Peyer's patch (tissue), 4 donors: ENCODE measurements around the genes MYLK2 and EFCAB8.

- PRO-cap: no peak
- RAMPAGE, long total RNA, 4 experiments: no peak in any of the 4 experiments
Measured at GRCh38 chr20:31818921-31819593, at the start of gene MYLK2. Gene MYLK2 (plus strand): TSS chr20:31819356.

DNA sequence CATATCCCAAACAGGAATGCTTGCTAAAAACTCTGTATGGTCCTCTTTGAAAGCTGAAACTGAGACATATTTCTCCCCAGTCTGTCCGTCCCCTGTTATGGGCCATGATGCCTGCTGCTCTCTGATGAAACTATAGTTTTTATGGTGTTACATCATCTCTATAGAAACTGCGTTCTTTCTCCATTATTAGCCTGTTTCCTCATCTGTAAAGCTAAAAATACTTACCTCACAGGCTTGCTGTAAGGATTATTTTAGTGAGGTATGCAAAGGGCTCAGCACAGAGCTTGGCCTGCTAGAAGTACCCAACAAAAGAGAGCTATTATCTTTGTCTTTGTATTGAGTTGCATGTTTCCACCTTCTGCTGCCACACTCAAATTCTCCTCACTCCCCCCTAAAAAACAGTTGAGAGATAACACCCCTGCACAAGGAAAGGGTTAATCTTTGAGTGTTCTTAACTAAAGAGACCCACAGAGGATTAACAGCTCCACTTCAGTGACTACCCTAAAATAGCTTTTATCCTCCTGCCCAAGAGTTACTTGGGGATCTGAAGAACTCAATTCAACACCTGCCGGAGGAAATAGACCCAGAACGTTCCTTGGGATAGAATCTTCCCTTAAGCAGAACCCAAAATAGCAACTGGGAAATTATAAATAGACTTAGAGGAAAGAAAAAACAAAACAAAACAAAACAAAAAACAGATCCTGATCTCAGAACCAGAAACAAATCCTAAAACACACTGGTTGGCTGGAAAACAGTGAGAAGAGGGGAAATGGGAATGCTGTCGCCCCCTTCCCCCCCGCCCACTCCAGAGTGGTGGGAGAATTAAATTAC lies 1.9 kb downstream of the PLAGL2 start:
- PRO-cap: unidirectional peak, minus-strand start at position 99 of the sequence; unidirectional peak, minus-strand start at position 132 of the sequence
- RAMPAGE, long total RNA, 4 experiments: start-site peak on the minus strand in 1 of 4 experiments, centred at position 78 of the sequence, 9 reads per replicate

DNA sequence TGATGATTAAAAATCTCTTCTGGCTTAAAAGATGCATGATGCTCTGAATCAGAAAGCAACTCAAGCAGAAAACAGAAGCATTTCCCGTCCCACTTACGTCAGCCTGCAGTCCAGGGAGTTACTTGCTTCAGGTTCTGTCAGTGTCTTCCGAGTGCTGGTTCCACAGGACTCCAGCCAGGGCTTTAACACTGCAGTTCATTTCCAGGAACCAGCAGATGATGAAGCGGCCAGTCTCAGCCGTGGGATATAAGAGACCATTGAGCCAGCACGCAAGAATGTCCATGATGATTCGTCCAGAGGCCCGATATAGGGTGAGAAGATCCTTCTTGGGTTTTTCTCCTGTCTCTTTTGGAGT lies 30.8 kb upstream of the ASXL1 start:
- PRO-cap: no peak
- RAMPAGE, long total RNA, 4 experiments: no peak in any of the 4 experiments

GRCh38 chr20:32360082-32360558 lies 2.0 kb downstream of the ASXL1 start:
- PRO-cap: no peak
- RAMPAGE, long total RNA, 4 experiments: no peak in any of the 4 experiments

DNA sequence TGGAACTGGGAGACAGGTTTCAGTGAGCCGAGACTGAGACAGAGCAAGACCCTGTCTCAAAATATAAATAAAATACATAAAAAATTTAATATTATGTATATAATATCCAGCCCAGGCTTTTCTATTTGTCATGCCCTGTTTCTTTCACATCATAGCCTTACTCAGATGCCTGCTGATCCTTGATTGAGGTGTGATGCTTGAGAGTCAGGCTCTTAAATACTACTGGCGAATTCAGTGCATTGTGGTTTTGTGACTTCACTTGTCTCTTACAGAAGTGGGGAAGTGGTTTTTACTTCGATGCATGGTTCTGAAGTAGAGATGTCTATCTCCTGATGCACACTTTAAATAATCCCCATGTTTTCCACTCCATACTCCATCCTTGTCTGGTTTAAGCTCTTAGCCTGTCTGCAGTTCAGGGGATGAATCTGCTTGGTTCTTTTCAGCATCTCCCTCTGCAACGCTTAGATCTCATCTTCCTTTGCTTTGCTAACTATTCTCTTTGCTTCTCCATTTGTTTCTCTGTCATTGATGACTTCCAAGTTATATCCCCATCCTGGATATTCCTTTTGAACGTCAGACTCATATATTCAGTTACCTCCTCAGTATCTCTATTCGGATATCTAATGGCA lies 29.2 kb downstream of the ASXL1 start:
- PRO-cap: no peak
- RAMPAGE, long total RNA, 4 experiments: no peak in any of the 4 experiments

DNA sequence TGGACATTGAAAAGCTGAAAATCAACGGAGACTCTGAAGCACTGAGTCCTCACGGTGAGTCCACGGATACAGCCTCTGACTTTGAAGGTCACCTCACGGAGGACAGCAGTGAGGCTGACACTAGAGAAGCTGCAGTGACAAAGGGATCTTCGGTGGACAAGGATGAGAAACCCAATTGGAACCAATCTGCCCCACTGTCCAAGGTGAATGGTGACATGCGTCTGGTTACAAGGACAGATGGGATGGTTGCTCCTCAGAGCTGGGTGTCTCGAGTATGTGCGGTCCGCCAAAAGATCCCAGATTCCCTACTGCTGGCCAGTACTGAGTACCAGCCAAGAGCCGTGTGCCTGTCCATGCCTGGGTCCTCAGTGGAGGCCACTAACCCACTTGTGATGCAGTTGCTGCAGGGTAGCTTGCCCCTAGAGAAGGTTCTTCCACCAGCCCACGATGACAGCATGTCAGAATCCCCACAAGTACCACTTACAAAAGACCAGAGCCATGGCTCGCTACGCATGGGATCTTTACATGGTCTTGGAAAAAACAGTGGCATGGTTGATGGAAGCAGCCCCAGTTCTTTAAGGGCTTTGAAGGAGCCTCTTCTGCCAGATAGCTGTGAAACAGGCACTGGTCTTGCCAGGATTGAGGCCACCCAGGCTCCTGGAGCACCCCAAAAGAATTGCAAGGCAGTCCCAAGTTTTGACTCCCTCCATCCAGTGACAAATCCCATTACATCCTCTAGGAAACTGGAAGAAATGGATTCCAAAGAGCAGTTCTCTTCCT lies 77.7 kb downstream of the ASXL1 start:
- PRO-cap: no peak
- RAMPAGE, long total RNA, 4 experiments: no peak in any of the 4 experiments

DNA sequence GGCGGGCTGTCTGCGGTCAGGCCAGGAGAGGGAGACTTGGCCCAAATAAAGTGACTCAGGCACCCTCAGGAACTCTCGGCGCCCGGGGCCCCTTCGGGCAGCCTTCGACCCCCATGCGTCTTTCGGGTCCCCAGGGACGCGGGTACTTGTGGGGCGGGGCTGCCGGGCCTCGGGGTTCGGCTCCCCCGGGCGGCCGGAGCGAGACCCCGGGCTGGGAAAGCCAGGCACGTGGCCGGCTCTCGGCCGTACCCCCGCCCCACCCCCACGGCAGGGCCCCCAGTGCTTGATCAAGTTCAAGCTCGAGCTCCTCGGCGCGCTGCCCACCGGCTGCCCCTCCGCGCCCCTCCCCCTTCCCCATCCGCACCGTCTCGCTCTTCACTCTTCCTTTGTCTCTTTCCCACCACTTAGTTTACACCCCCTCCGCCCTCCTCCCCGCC lies 101.1 kb downstream of the NOL4L start:
- PRO-cap: no peak
- RAMPAGE, long total RNA, 4 experiments: no peak in any of the 4 experiments

DNA sequence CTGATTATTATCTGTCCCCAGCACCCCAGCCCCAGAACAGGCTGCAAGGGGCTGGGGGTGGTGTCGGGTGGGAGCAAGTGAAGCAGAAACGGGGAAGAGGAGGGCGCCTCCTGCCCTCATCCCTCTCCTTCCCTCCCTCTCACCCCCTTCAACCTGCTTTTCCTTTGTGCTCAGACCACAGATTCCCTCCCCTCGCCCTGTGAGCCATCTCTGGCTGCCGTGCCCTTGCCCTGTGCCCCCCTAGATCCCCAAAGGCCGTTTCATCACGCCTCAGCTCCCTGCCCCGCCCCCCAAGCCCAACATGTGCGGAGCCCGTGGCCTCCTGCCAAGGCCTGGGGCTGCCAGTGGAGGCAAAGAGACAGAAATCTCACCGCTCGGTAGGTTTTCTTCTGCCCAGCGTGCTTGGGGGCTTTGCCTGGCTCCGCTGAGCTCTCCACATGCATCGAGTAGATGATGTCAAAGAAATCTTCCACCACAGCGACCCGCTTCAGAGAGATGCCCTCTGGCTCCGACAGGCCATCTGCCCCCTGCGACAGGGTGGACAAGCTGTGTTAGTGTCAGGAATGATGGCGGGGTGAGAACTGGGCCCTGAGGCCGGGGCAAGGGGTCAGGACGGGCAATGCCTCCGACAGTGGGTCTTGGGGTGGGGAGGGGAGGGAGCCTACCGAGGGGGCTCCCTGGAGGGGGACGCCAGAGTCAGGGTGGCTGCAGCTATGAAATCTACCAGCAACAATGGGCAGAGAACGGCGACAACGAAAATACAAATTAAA lies 57.6 kb downstream of the NOL4L start:
- PRO-cap: no peak
- RAMPAGE, long total RNA, 4 experiments: no peak in any of the 4 experiments

- PRO-cap: bidirectional peak, plus-strand start at chr20:32537107, minus-strand start at chr20:32536921
- RAMPAGE, long total RNA, 4 experiments: no peak in any of the 4 experiments
Measured at GRCh38 chr20:32536809-32537786, 48.0 kb downstream of the NOL4L start.

DNA sequence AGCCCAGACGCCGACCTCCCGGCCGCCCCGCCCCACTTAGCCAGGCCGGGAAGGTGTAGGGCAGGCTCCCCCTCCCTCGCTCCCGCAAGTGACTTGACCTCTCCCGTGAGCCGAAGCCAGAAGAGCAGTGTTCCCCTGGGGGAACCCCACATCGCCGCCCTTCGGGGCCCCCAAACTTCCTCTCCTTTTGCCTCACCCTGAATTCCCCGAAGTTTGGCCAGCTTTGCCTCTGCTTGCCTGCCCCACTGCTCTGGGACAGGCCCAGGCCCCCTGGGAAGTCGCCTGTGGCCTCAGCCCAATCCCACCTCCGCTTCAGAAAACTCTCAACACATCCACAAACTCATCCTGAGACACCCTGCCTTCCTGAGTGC lies 527 bp upstream of the NOL4L start:
- PRO-cap: no peak
- RAMPAGE, long total RNA, 4 experiments: no peak in any of the 4 experiments

DNA sequence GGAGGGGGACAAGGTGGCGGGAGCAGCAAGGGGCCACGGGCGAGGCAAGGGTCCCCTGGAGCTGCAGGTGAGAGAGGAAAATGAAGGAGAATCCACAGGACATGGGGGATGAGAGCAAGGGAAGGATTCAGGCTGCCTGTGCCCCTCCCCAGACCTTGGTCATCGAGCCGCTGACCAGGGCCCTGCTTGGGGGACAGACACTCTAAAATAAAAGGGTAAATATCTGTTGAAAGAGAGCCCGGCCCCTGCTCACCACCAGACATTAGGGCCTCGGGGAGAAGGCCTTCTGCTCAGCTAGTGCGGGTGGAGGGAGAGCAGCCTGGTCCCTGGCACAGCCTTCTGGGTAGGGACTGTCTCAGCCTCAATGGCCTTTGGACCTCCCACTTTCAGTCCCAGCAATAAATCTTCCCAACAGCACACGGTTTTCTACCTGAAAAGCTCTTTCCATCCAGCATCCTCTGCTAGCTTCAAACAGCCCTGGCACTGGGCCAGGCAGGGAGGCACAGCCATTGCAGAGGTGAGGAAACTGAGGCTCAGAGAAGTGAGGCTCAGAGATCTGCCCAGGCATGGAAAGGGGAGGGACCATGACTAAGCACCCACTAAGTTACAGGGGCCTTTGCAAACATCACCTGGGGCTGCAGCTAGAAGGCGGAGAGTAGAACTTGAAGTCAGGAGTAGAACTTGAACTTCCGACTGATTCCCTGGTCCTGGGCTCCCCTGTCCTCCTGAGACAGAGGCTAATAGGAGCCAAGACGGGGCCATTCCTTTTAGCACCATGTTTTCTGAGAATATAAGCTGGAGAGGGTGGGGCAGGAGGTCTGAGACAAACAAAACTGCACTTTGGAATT lies 43.8 kb upstream of the NOL4L start:
- PRO-cap: no peak
- RAMPAGE, long total RNA, 4 experiments: no peak in any of the 4 experiments

GRCh38 chr20:32632272-32633203 lies 41.2 kb downstream of the C20orf203 start:
- PRO-cap: no peak
- RAMPAGE, long total RNA, 4 experiments: no peak in any of the 4 experiments

GRCh38 chr20:32796111-32797116 lies 23.3 kb upstream of the MAPRE1 start:
- PRO-cap: no peak
- RAMPAGE, long total RNA, 4 experiments: no peak in any of the 4 experiments

DNA sequence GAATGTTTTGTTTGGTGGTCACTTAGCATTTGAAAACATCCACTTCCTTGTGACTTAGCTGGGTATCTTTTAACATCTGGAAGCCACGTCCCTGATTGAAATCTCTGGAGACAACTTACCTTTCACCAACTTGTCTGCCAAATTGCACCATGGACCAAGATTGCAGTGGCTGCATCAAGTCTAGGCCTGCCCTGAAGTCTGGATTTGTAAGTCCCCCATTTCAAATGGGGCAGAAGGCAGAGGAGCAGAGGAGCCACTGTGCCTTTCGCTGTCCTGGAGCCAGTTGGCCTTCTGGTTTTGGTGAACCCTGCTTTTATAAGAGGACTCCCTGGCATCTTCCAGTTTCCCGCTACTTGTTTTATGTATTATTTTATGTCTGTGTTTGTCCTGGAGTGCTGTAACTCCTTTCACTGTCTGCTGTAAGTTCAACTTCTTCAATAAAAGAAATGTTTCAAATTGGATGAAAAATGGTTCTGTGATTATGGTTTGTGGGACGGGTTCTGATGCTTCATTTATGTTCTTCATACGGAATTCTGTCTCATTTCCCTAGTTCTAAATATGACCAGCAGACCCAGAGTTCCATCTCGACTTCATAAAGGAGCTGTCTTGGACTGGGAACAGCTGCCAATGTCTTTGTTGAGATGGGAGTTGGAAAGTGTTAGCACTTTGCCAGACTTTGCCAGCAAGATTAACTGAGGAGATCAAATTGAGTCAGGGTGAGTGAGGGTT lies at the start of gene EFCAB8:
EFCAB8 (plus strand) TSS at position 633 of the 729 bp plus-strand sequence.
- PRO-cap: no peak
- RAMPAGE, long total RNA, 4 experiments: no peak in any of the 4 experiments

DNA sequence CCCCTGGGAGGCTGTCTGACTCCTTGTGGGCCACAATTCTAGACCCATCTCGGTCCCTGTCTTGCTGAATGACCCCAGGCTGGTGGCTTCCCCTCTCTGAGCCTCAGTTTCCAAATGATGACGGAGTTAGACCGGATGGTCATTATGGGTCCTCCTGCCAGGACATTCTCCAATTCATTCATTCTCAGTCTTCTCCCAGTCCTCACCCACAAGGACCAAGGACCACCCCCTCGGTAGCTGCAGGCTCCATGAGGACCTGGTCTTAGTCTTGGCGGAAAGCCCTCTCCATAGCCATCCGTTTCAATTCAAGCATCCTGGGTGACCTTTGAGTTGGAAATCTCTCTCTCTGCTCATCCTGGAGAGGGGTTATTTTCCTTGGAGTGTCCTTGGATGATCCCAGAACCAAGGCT lies 272 bp upstream of the BPIFA2 start:
- PRO-cap: no peak
- RAMPAGE, long total RNA, 4 experiments: no peak in any of the 4 experiments

- PRO-cap: no peak
- RAMPAGE, long total RNA, 4 experiments: no peak in any of the 4 experiments
Measured at GRCh38 chr20:33465372-33466232, 22.0 kb upstream of the SNTA1 start.

- PRO-cap: bidirectional peak, plus-strand start at chr20:33555216, minus-strand start at chr20:33555020
- RAMPAGE, long total RNA, 4 experiments: no peak in any of the 4 experiments
Measured at GRCh38 chr20:33554753-33555601, 65.1 kb downstream of the CBFA2T2 start.

- PRO-cap: no peak
- RAMPAGE, long total RNA, 4 experiments: no peak in any of the 4 experiments
Measured at GRCh38 chr20:33556136-33556684, 66.3 kb downstream of the CBFA2T2 start.

DNA sequence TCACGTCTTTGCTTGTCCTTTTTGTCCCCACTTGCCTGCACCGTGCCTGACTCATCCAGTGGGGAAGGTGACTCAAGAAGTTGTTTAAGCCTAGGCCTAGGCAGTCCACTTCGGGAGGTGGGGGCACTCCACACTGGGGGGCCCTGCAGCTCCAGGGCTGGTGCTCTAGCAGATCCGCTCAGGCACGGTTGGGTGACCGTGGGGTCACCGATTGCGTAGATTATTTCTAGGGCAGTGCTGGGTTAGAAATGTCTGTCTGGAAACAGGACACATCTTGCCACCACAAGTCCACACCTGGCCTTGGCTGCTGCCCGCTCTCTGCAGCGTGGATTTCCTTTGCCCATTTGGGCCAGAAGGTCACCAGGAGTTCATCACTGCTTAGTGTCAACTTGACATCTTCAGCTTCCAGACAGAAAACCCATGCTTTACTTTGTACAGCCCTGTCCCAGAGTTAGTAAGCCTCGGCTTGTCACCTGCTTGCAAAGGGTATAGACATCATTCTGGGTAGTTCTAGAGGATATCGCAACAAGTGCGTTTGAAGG lies 13.6 kb upstream of the C20orf144 start:
- PRO-cap: no peak
- RAMPAGE, long total RNA, 4 experiments: no peak in any of the 4 experiments

GRCh38 chr20:33648985-33649726 lies 13.0 kb upstream of the C20orf144 start:
- PRO-cap: no peak
- RAMPAGE, long total RNA, 4 experiments: no peak in any of the 4 experiments